ReNcell CX (cell line): ENCODE data around the genes FAM76B, TRPC6 and CEP126.

GRCh38 chr11:95151394-95152086, 61.9 kb downstream of the ENDOD1 start:
- PRO-cap = unidirectional peak, minus-strand start at chr11:95151552

DNA sequence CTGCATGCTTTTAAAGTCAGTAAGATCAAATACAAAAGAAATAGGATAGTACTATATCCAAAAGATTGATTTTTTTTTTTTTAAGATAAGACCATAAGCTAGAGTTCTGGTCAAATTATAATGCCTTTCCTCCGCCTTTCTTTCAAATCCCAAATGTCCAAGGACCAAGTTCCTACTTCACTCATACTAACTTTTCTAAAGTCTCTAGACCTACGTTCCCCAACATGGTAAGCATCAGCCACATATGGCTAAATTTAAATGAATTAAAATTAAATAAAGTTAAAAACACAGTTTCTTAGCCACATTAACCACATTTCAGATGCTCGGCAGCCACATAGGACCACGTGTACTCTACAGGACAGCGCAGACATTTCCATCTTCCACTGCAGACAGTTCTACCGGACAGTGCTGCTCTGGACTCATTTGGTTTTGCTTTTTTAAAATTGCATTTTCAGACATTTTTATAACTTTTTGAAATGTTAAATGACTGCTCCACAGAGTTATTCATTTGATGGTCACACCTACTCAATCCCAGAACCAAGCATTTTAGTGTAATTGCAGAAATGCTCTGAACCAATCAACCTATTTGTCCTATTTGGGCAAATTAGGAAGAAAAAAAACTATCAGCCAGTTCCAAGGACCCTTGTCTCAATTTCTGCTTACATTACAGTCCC, 34.5 kb downstream of the SESN3 start:
- PRO-cap = no peak

- PRO-cap = no peak
Observed at GRCh38 chr11:95788212-95788854, 1.2 kb downstream of the FAM76B start.

DNA sequence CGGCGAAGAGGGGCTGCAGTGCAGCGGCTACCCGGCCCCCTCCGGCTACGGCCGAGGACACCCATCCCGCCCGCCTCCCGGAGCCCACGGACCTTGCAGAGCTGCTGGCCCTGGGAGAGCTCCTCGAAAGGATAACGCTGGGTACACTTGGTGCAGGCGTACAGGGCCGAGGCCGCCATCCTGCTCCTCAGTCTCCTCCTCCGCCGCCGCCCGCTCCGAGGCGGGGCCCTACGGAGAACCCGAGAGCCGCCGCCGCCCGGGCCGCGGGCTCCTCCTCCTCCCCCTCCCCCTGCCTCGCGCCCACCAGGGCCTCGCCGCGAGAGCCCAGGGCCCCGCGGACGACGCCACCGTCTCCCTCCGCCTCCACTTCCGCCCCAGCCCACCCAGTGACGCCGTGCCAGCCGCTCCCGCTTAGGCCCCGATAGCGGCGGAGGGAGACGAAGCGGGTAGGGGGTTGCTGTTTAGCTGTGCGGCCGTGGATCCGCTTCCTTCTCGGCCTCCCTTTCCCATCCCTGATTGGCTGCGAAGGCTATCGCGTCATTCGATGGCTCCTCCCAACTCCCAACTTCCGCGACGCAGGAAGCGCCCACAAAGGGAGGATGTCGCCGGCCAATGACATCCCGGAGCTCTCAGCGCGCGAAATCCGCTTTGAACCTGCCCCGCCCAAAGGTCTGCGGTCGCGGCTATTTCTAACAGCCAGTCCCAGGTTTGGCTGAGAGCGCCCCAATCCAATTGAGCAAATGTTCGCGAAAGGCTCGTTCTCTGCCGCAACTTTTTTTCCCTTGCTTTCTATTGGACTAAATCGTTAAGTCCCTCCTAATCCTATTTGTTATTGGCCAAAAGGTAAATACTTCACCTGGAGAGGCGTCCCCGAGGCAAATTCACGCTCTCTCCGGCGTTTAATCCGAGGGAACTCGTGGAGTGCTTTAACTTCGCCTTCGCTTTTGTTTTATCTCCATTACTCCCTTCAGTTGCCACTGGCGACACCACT, at the start of gene FAM76B:
FAM76B (minus strand) TSS at position 483 of the 991 bp plus-strand sequence.
- PRO-cap = bidirectional peak, plus-strand start at position 244 of the sequence, minus-strand start at position 382 of the sequence

DNA sequence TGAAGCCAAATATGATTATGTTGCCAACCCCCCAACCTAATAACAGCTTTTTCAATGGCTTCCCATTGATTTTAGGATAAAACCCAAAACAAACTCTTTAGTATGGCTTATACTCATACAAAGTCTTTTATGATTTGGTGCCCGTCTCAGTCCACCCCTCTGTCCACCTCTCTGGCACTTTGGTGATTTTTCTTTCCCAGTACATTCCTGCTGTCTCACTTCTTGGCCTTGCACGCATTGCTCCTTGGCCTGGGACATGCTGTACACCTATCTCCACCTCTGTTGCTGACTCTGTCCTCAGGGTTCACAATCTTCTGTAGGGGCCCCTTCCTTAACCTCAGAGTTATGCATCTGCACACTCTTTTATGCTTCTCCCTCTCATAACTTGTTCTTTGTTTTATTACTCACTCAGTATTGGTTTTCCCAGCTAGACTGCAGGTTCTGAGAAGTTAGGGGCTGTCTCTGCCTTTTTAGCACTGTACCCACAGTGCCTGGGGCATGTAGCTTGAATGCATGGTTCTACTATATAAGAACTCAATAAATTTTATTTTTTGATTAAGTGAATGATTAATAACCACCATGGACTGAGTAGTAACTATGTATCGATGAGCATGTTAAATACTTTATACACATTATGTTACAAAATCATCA, 139.1 kb upstream of the MTMR2 start:
- PRO-cap = no peak

DNA sequence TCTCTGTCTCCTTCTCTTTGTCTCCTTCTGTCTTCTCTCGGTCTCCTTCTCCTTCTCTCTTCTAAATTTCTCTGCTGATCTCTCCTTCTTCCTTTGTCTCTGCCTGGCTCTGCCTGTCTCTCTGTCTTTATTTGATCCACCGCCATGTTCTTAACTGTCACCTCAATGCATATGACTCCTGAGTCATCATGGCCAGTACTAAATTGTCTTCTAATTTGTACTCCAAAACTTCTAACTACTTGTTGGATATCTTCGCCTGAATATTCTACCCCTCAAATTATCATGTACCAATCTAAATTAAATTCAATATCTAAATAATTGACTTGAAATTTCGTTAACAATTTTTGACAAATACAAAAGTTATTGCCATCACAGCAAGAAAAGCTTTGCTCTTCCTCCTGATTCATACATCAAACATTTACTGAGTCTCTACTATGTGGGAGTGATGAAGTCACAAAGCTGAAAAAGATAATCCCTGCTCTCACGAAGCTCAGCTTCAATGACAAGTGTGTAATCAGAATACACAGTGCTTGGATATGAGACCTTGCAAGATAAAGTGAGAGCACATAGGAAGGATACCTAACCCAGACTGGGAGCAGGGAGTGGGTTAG, 193.1 kb downstream of the MAML2 start:
- PRO-cap = no peak

DNA sequence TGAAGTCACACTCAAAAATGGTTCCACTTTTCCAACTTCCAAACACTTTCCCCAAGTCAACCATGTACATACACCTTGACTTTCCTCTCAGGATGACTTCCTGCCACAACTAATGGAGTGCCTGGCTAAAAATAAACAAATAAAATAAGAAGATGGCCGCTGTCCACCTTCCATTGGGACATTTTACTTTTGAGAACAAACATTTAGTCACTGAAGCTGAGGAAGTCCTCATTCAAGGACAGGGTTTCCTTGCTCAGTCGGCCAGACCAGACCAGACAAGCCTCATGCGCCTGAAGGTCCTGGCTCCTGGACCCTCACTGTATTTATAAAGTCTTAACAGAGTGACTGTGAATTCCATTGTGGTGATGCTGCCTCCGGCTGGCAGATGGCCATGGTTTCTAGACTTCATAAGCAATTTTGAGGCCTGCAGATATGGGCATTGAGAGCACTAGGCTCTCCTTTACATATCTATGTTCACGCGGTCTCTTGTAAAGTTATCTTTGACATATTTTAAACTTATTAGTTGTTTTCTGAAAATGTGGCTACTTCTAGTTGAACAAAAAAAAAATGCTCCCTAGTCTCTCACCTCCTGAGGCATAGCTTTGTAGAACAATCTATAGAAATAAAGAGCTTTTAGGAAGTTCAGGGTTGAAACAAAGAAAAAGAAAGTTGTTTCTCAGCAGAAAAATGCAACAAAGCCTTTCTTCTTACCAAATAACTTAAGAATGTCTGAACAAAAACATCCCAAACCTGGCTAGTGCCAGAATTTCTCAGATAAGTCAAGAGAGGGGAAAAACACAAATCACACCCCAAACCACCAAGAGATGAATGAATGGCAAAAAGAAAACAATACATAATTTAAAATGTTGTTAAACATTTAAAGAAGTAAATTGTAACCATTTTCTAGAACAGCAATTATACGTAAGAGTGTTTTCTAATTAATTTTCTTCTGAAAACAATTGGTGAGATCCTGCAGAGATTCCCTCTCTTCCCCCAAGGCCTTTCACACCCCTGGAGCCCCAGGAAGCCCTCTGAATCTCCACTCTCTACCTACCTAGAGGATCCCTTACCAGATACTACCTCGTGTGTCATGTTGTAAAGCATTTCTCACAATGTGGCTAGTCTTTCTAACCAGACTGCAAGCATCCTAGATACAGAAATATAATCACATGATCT, 114.2 kb downstream of the MAML2 start:
- PRO-cap = unidirectional peak, minus-strand start at position 321 of the sequence

DNA sequence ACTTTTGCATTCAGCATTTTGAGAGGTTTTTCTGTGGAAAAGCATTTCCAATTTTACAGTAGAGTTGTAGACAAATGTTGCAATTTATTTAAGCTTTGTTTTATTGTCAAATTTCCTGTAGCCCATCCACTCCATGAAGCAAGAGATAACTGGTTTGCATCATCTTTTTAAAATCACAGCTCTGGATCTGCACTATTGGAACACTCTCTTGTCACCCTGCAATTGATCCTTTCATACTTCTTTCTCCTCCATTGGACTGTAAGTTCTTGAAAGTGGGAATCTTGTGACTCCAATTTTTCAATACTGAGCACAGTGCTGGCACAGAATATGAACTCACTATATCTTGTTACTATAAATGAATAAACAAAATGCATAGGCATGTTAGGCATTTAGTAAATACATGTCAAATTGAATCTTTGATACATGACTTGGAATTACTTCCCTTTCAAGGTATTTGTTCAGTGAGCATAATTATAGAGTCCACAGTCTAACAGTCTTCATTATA, 85.9 kb downstream of the MAML2 start:
- PRO-cap = no peak

DNA sequence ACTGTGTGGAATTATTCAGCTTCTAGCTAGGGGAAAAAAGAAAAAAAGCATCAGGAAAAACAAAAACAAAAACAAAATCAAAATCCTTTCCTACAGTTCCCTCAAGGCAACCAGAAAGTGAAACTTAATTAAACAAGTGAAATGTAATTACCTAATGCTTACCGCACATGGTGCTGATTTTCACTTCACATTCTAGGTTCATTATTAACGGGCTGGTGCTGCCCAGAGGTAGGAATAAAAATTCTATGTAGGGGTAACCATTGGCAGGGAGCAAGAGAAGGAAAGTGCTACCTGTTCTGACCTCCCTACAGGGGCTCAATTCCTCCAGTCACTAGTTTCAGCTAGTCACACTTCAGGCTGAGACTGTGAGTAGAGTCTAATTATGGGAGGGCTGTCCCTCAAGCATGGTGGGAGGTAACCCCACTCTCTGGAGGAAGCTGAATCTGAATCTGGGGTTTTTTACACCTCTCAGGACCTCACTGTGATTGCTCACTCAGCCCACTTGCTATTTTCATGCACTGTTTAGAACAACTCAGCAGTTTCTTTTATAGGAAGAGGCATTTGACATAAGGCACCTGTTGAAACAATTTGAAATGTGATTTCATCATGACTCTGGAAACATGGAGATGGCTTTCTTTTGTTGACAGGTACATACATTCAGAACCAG, 75.5 kb downstream of the MAML2 start:
- PRO-cap = no peak

GRCh38 chr11:96299327-96299930, 43.6 kb downstream of the MAML2 start:
- PRO-cap = no peak

DNA sequence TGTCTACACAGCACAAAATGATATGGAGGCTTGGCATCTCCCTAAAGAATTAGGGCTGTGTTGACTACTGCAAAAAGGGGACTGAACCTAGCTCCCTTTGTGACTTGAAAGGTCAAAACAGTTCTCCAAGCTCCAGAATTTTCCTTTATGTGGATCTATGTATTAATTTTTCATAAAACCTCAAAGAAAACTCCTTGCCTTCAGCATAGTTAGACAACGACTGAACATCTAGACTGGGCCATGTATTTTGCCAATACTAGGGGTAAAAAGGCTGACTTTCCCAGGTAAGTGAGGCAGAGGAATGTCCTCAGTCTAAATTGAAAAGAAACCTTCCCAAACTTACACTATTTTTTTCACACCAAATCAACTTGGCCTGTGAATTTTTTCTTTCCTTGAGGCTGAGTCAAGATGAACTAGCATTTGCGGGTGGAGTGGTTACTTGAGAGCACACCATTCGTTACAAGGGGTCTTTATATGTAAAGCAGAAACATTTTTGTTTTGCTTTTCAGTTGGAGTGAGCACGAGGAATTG, 36.6 kb downstream of the MAML2 start:
- PRO-cap = no peak

DNA sequence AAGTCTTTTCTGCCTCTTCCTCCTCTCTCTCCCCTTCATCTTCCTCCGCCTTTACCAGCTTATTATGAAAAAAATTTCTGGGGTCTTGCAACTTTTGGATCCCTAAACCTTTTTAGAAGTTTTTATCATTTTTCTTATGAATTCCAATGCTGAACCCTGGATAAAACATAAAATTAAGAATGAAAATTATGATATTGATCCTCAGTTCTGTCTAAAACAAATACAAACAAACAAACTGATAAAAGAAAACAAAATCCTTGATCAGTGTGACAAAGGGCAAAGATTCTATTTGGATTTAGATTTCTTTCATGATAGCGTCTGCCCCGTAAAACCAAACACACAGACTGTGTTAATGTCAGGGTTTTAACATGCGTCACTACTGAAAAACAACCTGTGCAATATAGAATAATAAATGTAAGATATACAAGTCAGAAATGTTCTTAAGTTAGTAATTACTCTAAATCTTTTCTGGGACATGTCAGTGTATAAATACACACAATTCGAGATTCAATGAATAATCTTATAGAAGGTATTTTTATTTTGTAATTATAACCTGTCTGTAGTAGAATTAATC, 219.9 kb downstream of the CNTN5 start:
- PRO-cap = no peak

DNA sequence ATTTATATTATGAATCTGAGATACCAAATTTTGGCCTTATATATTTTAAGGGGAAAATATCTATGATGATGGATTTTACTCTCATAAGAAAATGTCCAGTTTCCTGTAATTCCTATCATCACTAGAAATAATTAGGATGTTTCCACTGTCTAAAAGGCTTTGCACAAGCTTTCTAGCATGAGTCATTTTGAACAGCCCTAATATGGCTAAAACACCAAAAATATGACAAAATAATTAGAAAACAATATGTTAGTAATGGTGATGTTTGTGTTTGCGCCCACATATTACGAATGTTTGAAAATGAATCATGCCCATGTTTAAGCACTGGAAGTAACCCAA, 96.1 kb downstream of the TRPC6 start:
- PRO-cap = no peak

- PRO-cap = no peak
Observed at GRCh38 chr11:101583697-101584376, at the start of gene TRPC6. Gene TRPC6, minus strand, starts transcription at chr11:101584007.

DNA sequence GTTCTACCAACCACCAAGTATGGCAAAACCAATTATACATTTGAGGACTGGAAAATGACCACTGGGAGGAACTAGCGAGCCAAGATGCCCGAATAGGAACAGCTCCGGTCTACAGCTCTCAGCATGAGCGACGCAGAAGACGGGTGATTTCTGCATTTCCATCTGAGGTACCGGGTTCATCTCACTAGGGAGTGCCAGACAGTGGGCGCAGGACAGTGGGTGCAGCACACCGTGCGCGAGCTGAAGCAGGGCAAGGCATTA, 62.5 kb upstream of the CEP126 start:
- PRO-cap = no peak

DNA sequence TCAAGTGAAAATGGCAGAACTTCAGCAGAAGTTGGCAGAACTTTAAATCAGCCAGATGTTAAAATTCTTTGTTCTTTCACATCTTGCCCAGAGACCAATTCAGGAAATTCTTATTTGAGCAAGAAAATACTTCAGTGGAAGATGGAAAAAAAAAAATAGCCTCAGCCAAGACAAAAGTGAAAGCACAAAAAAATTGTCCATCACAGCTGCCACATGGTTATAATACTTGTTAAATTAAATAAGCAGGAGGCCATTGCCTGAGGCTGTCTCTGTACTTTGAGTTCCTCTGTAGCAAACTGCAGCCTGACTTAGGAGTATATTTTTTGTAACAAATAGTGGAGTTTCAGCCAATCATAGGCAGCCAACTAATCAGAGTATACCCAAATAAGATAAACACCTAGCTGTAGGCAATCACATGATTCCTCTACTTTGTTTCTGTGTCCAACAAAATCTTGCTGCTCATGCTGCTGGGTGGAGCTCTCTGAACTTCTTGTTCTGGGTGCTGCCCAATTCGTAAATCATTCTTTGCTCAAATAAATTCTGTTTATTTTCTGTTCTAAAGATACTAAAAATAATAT, 5.2 kb upstream of the CEP126 start:
- PRO-cap = no peak

GRCh38 chr11:101912986-101913374, 1.8 kb upstream of the CEP126 start:
- PRO-cap = no peak

GRCh38 chr11:101914778-101915560, at the start of gene CEP126:
Gene CEP126, plus strand, starts transcription at chr11:101915010.
- PRO-cap = bidirectional peak, plus-strand start at chr11:101915034, minus-strand start at chr11:101914865; unidirectional peak, plus-strand start at chr11:101915267

GRCh38 chr11:102113777-102114361, 3.6 kb downstream of the YAP1 start:
- PRO-cap = no peak

- PRO-cap = no peak
Observed at GRCh38 chr11:102171076-102171732, 61.0 kb downstream of the YAP1 start.